GM12878 (cell line): ENCODE measurements around the gene ZNF536.

- RAMPAGE, long total RNA = no peak
- RRBS, 2 experiments = 2 to 9% methylated on average over 3 of the region's 37 CpGs
CAGE:
- cytosol, long polyA minus RNA = no peak
- cytosol, long polyA plus RNA = no peak
- long polyA plus RNA = no peak
- nucleolus, long total RNA = no peak
- nucleus, long polyA plus RNA = no peak
- nucleus, long total RNA = no peak
Observed at GRCh38 chr19:29665778-29666796, 826 bp downstream of the PLEKHF1 start.

DNA sequence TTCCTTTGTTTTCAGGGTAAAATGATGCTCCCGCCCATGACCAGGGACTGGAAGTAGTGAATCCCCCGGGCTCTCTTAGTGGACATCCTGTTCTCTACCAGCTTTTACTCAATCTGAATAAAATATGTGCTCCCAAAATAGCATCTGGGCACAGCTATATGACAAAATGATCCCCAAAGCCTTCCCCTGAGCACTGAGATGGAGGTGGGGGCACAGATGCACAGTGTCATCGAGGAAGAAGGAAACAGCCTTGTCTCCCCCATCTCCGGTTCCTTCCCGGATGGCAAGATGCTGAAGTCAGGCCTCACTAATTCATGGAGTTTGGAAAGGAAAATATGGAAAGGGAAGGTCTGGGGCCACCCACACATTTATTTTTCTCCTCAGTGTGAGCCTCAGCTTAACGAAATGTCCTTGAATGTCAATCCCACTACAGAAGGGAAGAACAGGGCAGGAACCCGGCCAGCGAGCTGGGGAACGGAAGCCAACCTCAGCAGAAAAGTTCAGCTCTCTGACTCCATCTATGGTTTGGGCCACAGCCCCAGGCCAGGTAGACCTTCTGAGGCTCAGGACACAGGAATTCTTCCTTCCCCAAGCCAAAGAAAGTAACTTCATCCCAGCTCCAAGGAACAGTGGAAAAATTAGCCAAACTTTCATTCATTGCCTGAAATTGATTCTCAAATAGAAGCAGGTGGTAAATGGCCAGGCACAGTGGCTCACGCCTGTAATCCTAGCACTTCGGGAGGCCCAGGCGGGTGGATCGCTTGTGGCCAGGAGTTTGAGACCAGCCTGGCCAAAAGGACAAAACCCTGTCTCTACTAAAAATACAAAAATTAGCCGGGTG, 8.5 kb downstream of the C19orf12 start:
- RAMPAGE, long total RNA = no peak
- RRBS, 2 experiments = no CpG with 5 or more reads among the region's 14 CpGs
CAGE:
- cytosol, long polyA minus RNA = no peak
- cytosol, long polyA plus RNA = no peak
- long polyA plus RNA = no peak
- nucleolus, long total RNA = no peak
- nucleus, long polyA plus RNA = no peak
- nucleus, long total RNA = no peak

- RAMPAGE, long total RNA = no peak
- RRBS, 2 experiments = no CpG with 5 or more reads among the region's 2 CpGs
CAGE:
- cytosol, long polyA minus RNA = no peak
- cytosol, long polyA plus RNA = no peak
- long polyA plus RNA = no peak
- nucleolus, long total RNA = no peak
- nucleus, long polyA plus RNA = no peak
- nucleus, long total RNA = no peak
Observed at GRCh38 chr19:29841707-29842071, 29.9 kb downstream of the CCNE1 start.

DNA sequence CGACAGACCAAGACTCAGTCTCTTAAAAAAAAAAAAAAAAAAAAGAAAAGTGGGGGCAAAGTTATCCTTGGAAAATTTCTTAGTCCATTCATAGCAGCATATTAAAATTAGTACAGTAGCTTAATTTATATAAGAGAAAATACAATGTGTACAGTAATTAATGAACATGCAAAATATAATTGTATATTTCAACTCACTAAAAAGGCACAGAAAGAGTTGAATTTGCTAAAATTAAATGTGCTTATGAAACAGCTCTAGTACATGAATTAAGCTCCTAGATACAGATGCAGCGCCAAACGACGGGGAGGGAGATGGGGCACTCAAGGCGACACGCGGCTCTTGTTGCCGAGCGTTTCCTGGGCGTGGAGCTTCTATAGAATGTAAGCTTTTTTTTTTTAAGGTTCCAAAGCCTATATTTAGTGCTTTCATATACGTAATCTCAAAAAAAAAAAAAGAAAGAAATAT, 408 bp upstream of the URI1 start:
- RAMPAGE, long total RNA = no peak
- RRBS, 2 experiments = no CpG with 5 or more reads among the region's 11 CpGs
CAGE:
- cytosol, long polyA minus RNA = no peak
- cytosol, long polyA plus RNA = no peak
- long polyA plus RNA = no peak
- nucleolus, long total RNA = no peak
- nucleus, long polyA plus RNA = no peak
- nucleus, long total RNA = no peak

- RAMPAGE, long total RNA = no peak
- RRBS, 2 experiments = no CpG with 5 or more reads among the region's 7 CpGs
CAGE:
- cytosol, long polyA minus RNA = no peak
- cytosol, long polyA plus RNA = no peak
- long polyA plus RNA = no peak
- nucleolus, long total RNA = no peak
- nucleus, long polyA plus RNA = no peak
- nucleus, long total RNA = no peak
Observed at GRCh38 chr19:30010906-30011419, 68.9 kb downstream of the URI1 start.

GRCh38 chr19:30226926-30227579, 145.1 kb upstream of the ZNF536 start:
- RAMPAGE, long total RNA = no peak
- RRBS, 2 experiments = 4 to 39% methylated on average over 7 to 8 of the region's 34 CpGs
CAGE:
- cytosol, long polyA minus RNA = no peak
- cytosol, long polyA plus RNA = no peak
- long polyA plus RNA = no peak
- nucleolus, long total RNA = no peak
- nucleus, long polyA plus RNA = no peak
- nucleus, long total RNA = no peak

DNA sequence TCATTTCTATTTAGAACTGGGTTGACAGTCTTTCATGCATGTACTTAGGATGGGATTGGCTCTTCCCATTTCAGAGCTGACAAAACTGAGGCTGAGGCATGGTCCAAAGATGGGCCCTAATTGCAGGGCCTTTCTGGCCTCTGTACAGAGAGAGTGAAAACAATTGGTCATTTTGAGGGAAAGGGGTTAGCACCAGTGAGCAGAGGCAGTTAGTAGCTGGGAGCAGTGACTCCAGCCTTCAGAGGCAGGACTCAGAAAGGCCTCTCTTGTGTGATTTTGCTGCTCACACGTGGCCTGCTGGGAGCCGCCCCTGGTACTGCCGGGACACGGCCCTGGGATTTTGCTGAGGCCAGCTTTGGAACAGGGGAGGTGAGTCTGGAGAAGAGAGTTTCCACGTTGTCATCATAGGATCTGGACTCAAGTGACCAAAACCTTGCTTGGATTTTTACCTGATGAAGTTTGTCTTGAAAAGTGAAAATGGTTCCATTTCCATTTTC, at the start of gene ZNF536:
TSS of gene ZNF536 (plus strand) at position 337 of the 497 bp plus-strand sequence.
- RAMPAGE, long total RNA = no peak
- RRBS, 2 experiments = no CpG with 5 or more reads among the region's 5 CpGs
CAGE:
- cytosol, long polyA minus RNA = no peak
- cytosol, long polyA plus RNA = no peak
- long polyA plus RNA = no peak
- nucleolus, long total RNA = no peak
- nucleus, long polyA plus RNA = no peak
- nucleus, long total RNA = no peak

DNA sequence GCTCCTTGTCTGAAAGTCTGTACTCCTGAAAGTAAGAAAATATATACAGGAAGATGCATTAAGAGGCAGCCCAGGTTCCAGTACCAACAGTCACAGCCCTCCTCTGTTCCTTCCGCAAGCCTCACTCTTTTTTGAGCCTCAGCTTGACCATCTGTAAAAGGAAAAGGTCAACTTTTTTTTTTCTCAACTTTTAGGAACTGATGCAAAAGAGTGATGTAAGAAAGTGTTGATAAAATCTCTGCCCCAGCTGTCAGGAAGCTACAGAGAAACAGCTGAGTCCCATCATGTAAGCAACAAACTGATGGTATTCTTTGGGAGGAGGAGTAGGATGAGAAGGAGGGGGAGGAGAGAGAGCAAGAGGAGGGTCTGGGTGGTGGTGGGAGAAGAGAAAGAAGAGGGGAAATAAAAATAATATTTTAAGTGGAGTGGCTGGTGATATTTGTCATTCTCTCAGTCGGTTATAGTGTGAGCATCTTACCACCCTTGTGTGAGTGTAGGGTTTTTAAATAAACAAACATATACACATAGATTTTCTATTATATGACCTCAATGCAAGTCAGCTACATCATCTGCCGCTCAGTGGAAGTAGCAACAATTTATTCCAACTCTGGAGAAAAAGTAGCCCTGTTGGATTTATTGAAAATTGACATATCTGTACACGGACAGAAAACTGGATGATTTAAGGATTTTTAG, 234.0 kb upstream of the TSHZ3 start:
- RAMPAGE, long total RNA = no peak
- RRBS, 2 experiments = no CpG with 5 or more reads among the region's 4 CpGs
CAGE:
- cytosol, long polyA minus RNA = no peak
- cytosol, long polyA plus RNA = no peak
- long polyA plus RNA = no peak
- nucleolus, long total RNA = no peak
- nucleus, long polyA plus RNA = no peak
- nucleus, long total RNA = no peak

GRCh38 chr19:32270105-32270582, 75.3 kb upstream of the ZNF507 start:
- RAMPAGE, long total RNA = no peak
- RRBS, 2 experiments = no CpG with 5 or more reads among the region's 6 CpGs
CAGE:
- cytosol, long polyA minus RNA = no peak
- cytosol, long polyA plus RNA = no peak
- long polyA plus RNA = no peak
- nucleolus, long total RNA = no peak
- nucleus, long polyA plus RNA = no peak
- nucleus, long total RNA = no peak

- RAMPAGE, long total RNA = no peak
- RRBS, 2 experiments = no CpG with 5 or more reads among the region's 6 CpGs
CAGE:
- cytosol, long polyA minus RNA = no peak
- cytosol, long polyA plus RNA = no peak
- long polyA plus RNA = no peak
- nucleolus, long total RNA = no peak
- nucleus, long polyA plus RNA = no peak
- nucleus, long total RNA = no peak
Observed at GRCh38 chr19:32318800-32319383, 26.5 kb upstream of the ZNF507 start.

DNA sequence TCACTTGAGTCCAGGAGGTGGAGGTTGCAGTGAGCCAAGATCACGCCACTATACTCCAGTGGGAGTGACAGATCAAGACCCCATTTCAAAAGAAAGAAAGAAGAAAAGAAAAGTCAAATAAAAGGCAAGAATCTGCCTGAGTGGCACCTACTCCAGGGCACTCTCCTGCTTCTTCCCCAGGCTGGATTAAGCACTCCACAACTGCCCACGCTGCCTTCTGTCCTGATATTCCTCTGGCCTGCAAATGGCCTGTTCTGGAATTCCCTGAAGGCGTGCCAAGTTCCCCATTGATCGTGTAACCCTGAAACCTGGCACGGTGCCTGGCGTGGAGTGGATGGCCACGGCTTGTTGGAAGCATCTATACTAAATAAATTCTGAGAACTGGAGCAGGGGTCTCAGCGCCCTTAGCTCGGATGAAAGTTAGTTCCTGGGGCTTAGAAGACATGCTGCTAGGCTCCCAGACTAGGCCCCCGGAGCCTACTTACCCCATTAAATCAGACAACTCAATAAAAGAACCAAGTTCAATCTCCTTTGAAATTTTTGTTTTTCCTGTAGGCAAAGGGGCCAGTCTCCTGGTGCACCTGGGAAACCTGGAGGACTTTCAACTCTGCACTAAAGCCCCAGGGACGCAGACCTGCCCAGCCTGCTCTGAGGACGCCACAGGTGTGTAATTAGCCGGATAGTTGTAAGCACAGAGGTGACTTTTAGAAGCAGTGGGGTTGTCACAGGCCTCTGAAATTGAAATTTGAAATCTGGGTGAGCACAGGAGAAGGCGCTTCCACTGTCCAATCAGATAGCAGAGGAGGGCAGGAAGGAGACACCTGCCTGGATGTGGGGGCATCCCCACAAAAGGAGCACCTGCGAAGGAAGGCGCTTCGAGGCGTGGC, 21.9 kb downstream of the ANKRD27 start:
- RAMPAGE, long total RNA = no peak
- RRBS, 2 experiments = no CpG with 5 or more reads among the region's 18 CpGs
CAGE:
- cytosol, long polyA minus RNA = no peak
- cytosol, long polyA plus RNA = no peak
- long polyA plus RNA = no peak
- nucleolus, long total RNA = no peak
- nucleus, long polyA plus RNA = no peak
- nucleus, long total RNA = no peak

DNA sequence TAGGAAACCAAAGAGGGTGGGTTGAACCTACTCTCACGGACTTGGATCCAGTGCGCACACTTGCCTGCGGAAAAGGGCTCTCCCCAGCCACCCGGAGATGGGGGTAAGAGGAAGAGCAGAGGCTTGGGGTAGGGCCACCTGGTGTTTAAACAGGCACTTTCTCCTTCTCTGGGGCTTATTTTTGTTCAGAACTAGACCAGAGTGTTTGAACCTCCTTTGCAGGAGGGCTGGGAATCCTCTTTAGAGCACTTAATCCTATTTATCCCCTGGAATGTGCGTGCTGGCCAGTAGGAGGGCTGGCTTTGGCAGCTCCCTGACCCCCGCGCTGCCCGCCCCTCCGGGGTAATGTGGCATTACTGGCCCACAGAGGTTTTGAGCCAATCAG, 2.0 kb downstream of the RGS9BP start:
- RAMPAGE, long total RNA = no peak
- RRBS, 2 experiments = no CpG with 5 or more reads among the region's 9 CpGs
CAGE:
- cytosol, long polyA minus RNA = no peak
- cytosol, long polyA plus RNA = no peak
- long polyA plus RNA = no peak
- nucleolus, long total RNA = no peak
- nucleus, long polyA plus RNA = no peak
- nucleus, long total RNA = no peak

DNA sequence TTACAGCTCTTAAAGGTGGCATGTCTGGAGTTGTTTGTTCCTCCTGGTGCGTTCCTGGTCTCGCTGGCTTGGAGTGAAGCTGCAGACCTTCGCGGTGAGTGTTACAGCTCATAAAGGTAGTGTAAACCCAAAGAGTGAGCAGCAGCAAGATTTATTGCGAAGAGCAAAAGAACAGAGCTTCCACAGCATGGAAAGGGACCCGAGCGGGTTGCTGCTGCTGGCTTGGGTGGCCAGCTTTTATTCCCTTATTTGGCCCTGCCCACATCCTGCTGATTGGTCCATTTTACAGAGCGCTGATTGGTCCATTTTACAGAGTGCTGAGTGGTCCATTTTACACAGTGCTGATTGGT, 8.3 kb downstream of the NUDT19 start:
- RAMPAGE, long total RNA = no peak
- RRBS, 2 experiments = no CpG with 5 or more reads among the region's 8 CpGs
CAGE:
- cytosol, long polyA minus RNA = no peak
- cytosol, long polyA plus RNA = no peak
- long polyA plus RNA = no peak
- nucleolus, long total RNA = start-site peak on the plus strand centred at position 259 of the sequence, 670 bp wide, 15 reads
- nucleus, long polyA plus RNA = no peak
- nucleus, long total RNA = no peak

DNA sequence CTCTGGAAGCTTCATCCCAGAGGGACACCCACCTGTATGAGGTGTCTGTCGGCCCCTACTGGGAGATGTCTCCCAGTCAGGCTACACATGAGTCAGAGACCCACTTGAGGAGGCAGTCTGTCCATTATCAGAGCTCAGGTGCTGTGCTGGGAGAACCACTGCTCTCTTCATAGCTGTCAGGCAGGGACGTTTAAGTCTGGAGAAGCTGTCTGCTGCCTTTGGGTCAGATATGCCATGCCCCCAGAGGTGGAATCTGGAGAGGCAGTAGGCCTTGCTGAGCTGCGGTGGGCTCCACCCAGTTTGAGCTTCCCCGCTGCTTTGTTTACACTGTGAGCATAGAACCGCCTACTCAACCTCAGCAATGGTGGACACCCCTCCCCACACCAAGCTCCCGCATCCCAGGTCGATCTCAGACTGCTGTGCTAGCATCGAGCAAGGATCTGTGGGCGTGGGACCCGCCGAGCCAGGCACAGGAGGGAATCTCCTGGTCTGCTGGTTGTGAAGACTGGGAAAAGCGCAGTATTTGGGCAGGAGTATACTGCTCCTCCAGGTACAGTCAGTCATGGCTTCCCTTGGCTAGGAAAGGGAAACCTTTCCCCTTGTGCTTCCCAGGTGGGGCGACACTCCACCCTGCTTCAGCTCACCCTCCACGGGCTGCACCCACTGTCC, 67.9 kb downstream of the TDRD12 start:
- RAMPAGE, long total RNA = no peak
- RRBS, 2 experiments = no CpG with 5 or more reads among the region's 14 CpGs
CAGE:
- cytosol, long polyA minus RNA = no peak
- cytosol, long polyA plus RNA = no peak
- long polyA plus RNA = no peak
- nucleolus, long total RNA = no peak
- nucleus, long polyA plus RNA = no peak
- nucleus, long total RNA = no peak

DNA sequence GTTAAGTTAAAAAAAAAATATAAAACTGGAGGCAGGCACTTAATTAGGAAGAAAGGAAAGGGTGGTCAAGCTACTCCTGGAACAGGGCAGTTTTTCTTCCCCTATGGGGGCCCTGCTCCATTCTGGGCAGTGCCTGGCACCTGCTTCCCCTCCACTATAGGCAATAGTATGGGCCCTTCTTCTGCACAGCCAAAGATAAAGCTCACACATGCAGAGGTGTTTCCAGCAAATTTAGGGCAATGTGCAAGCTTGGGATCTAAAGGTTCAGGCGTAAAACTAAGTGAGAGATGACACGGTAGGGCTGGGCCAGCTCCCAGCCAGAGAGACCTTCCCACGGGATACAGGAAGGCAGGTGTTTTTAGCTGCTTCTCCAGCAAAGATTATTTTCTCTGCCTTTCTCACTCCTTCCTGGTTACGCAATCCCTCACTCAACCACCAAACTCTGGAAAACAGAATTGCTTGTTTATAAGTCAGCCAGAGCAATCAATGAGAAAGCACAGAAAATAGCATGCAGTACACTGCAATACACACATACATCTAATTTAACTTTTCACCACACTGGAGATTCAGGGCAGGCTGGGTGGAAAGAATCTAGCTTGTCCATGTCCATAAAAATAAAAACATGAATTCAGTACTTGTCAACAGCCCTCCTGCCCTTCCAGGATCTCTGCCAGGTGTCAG, 12.4 kb downstream of the RHPN2 start:
- RAMPAGE, long total RNA = no peak
- RRBS, 2 experiments = no CpG with 5 or more reads among the region's 4 CpGs
CAGE:
- cytosol, long polyA minus RNA = no peak
- cytosol, long polyA plus RNA = no peak
- long polyA plus RNA = no peak
- nucleolus, long total RNA = no peak
- nucleus, long polyA plus RNA = no peak
- nucleus, long total RNA = no peak

GRCh38 chr19:33054443-33055237, 10.0 kb downstream of the RHPN2 start:
- RAMPAGE, long total RNA = no peak
- RRBS, 2 experiments = no CpG with 5 or more reads among the region's 12 CpGs
CAGE:
- cytosol, long polyA minus RNA = no peak
- cytosol, long polyA plus RNA = no peak
- long polyA plus RNA = no peak
- nucleolus, long total RNA = no peak
- nucleus, long polyA plus RNA = no peak
- nucleus, long total RNA = no peak

DNA sequence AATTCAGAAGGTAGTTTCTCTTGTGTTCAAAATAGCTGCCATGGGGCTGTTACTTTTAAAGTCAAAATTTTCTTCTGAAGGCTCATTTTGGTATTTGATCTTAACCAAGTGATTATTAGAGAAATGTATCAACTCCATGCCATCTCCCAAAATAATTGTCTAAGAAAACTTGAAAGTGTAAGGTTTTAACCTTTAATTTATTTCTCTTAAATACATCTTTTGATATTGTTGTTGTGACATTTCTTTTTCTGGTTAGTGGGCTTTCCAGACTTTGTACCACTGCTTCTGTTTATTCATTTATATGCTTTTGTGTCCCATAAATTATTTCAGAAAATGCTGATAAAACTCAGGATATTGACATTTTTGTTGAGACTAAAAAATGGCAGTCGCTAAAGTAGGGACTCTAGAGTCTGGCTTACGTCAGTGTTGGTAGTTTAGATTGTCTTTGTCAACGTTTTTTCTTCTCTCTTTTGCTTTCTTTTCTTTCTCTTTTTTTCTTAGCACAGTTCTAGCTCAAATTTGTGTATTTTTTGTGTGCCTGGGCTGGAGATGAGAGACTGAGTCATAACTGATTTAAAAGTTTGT, 7.2 kb downstream of the CEBPG start:
- RAMPAGE, long total RNA = no peak
- RRBS, 2 experiments = no CpG with 5 or more reads among the region's 3 CpGs
CAGE:
- cytosol, long polyA minus RNA = no peak
- cytosol, long polyA plus RNA = no peak
- long polyA plus RNA = no peak
- nucleolus, long total RNA = no peak
- nucleus, long polyA plus RNA = no peak
- nucleus, long total RNA = no peak

DNA sequence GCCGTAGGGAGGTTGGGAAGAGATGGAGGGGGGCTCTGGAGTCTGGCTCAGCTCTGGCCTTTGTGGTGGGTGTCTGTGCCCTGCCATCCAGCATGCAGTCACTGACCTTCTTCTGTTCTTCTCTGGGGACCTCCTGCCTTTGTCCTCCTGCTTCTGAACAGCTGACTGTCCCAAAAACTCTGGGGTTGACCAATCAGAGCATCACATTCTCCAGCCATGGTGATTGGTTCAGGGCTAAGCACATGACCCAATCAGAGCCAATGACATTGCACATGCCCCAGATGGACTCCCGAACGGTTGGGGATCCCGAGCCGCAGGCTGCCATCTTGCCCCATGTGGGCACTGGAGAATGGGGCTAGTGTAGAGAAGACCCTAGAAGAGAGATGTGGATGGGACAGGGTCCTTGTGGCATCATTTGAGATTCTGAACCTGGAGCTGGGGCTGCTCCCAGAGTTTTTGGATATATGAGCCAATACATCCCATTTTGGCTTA, 31.3 kb upstream of the PEPD start:
- RAMPAGE, long total RNA = no peak
- RRBS, 2 experiments = no CpG with 5 or more reads among the region's 5 CpGs
CAGE:
- cytosol, long polyA minus RNA = no peak
- cytosol, long polyA plus RNA = no peak
- long polyA plus RNA = no peak
- nucleolus, long total RNA = no peak
- nucleus, long polyA plus RNA = no peak
- nucleus, long total RNA = no peak

DNA sequence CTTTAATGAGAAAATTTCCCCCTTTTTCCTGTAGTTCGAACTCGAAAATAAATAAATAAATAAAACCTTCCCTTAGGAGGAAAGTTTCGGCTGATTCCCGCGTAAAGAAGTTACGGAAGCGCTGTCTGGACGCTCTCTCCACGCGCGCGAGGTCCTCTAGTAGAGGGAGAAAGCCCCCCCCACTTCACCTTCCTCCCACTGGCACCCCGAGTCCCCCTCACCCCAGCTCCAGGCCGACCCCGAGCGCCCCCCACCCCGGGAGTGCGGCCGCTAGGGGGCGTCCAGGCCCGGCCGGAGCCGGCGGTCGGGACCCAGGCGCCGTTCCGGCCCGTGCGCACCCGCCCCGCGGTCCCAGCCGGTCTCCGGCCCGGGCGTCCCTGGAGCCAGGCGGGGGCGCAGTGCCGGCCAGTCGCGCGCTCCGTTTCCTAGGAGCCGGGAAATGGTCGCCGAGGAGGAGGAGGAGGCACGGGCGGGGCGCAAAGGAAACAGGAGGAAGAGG, 1.4 kb upstream of the KCTD15 start:
- RAMPAGE, long total RNA = no peak
- RRBS, 2 experiments = no CpG with 5 or more reads among the region's 50 CpGs
CAGE:
- cytosol, long polyA minus RNA = no peak
- cytosol, long polyA plus RNA = no peak
- long polyA plus RNA = no peak
- nucleolus, long total RNA = no peak
- nucleus, long polyA plus RNA = no peak
- nucleus, long total RNA = no peak

GRCh38 chr19:33819805-33820924, 23.5 kb downstream of the KCTD15 start:
- RAMPAGE, long total RNA = no peak
- RRBS, 2 experiments = 1 to 2% methylated on average over 36 to 38 of the region's 66 CpGs
CAGE:
- cytosol, long polyA minus RNA = no peak
- cytosol, long polyA plus RNA = no peak
- long polyA plus RNA = no peak
- nucleolus, long total RNA = no peak
- nucleus, long polyA plus RNA = no peak
- nucleus, long total RNA = no peak